ENCODE results near the genes AP3S2 and ZNF710.

DNA sequence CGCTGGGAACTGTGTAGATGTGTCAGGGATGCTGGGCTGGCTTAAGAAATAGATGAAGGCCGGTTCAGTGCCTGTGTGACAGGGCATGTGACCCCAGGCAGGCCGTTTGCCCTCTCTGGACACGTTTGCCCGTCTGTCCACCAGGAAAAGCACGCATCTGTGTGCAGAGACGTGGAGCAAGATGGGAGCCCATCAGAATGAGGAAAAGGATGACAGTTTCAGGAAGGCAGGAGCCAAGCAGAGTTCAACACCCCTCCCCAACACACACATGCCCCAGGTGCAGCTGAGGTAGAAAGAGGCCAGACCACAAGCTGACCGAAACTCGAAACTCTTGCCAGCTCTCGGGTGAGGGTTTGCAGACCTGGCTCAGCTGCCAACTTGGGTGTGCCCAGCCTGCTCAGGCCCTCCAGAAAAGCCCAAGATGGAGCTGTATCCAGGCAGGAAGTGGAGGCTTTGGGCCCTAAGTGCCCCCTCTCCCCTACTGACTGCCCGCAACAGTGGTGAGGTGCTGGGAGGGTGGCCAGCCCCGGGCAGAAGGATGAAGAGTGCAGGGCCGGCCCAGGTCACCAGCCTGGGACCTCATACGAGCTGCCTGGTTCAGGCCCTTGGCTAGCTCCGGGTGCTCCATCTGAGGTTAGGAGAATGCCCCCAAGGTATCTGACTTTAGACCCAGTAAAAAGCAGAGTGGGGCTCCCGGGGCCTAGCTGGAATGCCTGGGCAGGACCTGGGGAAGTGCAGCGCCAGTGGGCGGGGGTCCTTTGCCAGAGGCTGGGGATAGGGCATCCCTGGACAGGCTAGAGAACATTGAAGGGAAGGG lies 10.2 kb upstream of the MESP1 start:
- PRO-cap: no peak

DNA sequence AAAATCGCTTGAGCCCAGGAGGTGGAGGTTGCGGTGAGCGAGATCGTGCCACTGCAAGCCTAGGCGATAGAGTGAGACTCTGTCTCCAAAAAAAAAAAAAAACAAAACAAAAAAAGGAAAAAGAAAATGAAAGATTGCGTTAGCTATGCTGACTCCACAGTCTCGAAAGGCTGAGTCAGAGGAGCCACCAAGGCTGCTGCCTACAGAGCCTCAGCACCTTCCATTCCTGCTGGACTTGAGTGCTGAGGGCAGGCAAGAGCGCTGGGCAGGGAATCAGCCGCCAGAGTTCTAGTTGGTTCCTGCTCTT lies 5.7 kb downstream of the MESP2 start:
- PRO-cap: no peak

DNA sequence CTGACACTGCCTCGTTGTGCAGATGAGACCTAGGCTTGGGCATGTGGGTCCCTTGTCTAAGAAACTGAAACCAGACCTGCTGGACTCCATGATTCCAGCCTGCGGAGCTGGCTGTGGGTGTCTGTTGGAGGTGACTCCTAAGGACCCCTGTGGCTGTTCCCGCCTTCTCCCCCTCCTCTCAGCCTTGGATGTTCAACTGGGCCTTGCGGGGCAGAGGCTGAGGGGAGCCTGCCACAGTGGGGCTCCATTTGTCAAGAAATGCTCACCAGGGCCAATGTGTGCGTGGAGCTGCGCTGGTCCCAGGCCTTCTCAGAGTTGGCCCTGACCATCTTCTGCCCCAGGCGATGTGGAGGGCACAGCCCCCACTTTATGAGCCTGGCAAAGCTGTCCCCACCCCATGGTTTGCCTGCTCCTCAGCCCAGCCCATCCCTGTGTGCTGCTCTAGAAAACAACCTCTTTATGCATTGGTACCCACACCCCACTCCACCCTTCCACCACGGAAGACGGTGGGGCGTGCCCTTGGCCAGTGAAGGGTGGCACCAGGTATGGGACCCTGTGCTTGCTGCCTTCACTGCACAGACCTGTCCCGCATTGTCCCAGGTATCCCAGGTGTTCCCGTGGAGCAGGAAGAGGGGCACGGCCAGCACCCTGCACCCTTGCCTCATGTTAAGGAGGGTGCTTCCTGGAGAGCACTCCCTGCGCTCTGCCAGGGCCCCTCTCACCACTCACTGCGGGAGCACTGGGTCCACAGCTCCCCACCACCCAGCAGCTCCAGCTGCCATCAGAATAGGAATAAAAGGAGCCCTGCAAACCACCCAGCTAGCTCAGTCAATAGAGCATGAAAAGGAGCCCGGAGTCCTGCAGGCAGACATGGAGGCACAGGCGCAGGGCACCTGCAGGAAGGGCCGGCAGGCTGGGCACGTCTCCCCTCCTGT lies 8.0 kb downstream of the MESP2 start:
- PRO-cap: no peak

- PRO-cap: no peak
Measured at GRCh38 chr15:89836493-89837101, 21.9 kb upstream of the ANPEP start.

GRCh38 chr15:89857810-89858252 lies 36.0 kb downstream of the AP3S2 start:
- PRO-cap: no peak

GRCh38 chr15:89893503-89894626 lies at the start of gene AP3S2:
Gene AP3S2, minus strand, starts transcription at chr15:89893994.
- PRO-cap: bidirectional peak, plus-strand start at chr15:89894225, minus-strand start at chr15:89893994

- PRO-cap: bidirectional peak, plus-strand start at chr15:90001476, minus-strand start at chr15:90001376
Measured at GRCh38 chr15:90000991-90001562, at the start of gene ZNF710. Gene ZNF710, plus strand, starts transcription at chr15:90001324.

- PRO-cap: no peak
Measured at GRCh38 chr15:90031113-90031982, 30.2 kb downstream of the ZNF710 start.

GRCh38 chr15:90046764-90047501 lies 45.8 kb downstream of the ZNF710 start:
- PRO-cap: no peak

GRCh38 chr15:90063186-90064317 lies 38.7 kb downstream of the IDH2 start:
- PRO-cap: no peak

GRCh38 chr15:90095649-90096073 lies 6.6 kb downstream of the IDH2 start:
- PRO-cap: no peak

- PRO-cap: bidirectional peak, plus-strand start at chr15:90107037, minus-strand start at chr15:90106830
Measured at GRCh38 chr15:90106464-90107231, 4.4 kb upstream of the IDH2 start.

DNA sequence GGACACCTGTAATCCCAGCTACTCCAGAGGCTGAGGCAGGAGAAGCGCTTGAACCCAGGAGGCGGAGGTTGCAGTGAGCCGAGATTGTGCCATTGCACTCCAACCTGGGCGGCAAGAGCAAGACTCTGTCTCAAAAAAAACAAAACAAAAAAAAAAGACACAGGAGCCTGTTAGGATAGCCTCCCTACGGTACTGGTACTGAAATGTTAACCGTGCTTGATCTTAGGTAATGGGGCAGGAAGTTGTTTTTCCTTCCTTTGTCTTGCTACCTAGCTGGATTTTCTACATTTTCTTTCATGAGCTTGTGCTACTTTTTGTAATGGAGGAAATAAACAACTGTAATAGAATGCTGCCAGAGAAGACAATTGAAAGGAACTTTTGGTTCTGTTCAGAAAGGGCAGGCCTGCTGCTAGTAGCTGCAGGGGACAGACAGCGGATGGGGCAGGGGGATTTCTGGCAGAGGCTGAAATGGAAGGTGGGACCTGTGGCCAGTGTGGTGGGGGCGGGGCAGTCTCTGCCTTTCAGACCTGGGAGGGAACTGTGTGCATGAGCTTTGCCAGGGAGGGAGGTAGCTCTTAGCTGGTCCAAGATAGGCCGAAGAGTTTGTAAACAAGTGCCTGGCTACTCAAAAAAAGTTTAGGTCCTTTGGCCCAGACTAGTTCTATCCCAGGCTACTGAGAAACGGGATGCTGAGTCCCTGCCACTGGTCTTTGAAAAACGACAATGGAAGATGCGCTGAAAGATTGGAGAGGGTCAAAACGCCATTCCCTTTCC lies 49.0 kb upstream of the SEMA4B start:
- PRO-cap: no peak

DNA sequence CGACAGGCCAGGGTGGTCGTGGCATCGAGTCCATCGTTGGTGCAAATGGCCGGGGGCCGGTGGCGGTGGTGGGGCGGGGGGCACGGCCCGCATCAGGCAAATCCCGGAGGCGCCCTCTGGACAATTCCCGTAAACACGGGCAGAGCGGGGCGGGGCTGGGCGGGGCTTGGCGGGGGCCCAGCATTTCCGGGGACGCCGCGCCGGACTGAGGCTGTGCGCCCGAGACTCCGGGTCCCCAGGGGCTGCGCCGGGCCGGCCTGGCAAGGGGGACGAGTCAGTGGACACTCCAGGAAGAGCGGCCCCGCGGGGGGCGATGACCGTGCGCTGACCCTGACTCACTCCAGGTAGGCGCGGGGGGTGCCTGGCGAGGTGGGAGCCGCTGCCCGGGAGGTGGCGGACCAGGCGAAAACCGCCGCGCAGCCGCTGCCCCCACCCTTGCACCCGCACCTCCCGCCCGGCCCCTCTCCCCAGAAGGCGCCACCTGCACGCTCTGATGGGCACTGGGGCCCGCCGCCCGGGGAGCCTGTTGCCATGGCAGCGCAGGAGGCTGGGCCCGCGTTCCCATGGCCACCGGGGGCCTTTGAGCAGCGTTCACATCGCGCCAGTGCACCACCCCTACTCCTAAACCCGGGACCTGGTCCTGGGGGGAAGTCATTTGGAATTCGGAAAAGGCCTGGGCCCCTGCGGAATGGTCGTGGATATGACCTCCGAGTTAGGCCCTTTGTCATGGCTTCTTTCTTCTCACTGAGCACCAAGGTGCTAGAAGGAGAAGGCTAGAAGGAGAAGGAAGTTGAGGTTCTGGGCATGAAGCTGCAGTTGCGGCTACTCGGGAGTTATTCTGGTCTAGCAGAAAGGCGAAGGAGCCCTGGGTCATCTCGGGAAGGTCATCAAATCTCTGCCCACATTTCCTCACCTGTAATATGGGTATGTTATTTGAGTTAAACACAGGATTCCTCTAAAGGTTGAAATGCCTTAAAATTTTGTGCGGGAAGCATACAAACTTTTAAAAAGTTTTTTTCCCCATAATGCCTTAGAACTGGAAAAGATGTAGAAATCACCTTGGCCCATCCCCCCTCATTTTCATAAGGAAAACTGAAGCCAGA lies 16.0 kb upstream of the SEMA4B start:
- PRO-cap: bidirectional peak, plus-strand start at position 184 of the sequence, minus-strand start at position 103 of the sequence; bidirectional peak, plus-strand start at position 590 of the sequence, minus-strand start at position 492 of the sequence

- PRO-cap: no peak
Measured at GRCh38 chr15:90203898-90204320, 2.8 kb downstream of the SEMA4B start.

- PRO-cap: no peak
Measured at GRCh38 chr15:90214807-90215179, 13.7 kb downstream of the SEMA4B start.

- PRO-cap: no peak
Measured at GRCh38 chr15:90229290-90229748, 4.4 kb downstream of the CIB1 start.

DNA sequence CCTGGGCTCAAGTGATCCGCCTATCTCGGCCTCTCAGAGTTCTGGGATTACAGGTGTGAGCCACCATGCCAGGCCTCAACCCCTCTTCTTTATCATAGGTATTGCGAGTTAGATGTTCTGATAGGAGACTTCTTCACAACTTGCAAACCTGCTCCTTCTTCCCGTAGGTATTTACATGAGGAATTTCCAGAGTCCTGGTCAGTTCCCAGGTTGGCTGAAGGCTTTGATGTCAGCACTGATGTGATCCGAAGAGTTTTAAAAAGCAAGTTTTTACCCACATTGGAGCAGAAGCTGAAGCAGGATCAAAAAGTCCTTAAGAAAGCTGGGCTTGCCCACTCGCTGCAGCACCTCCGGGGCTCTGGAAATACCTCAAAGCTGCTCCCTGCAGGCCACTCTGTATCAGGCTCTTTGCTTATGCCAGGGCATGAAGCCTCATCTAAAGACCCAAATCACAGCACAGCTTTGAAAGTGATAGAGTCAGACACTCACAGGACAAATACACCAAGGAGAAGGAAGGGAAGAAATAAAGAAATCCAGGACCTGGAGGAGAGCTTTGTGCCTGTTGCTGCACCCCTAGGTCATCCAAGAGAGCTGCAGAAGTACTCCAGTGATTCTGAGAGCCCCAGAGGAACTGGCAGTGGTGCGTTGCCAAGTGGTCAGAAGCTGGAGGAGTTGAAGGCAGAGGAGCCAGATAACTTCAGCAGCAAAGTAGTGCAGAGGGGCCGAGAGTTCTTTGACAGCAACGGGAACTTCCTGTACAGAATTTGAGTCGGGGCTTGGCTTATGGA lies 5.7 kb downstream of the NGRN start:
- PRO-cap: no peak

DNA sequence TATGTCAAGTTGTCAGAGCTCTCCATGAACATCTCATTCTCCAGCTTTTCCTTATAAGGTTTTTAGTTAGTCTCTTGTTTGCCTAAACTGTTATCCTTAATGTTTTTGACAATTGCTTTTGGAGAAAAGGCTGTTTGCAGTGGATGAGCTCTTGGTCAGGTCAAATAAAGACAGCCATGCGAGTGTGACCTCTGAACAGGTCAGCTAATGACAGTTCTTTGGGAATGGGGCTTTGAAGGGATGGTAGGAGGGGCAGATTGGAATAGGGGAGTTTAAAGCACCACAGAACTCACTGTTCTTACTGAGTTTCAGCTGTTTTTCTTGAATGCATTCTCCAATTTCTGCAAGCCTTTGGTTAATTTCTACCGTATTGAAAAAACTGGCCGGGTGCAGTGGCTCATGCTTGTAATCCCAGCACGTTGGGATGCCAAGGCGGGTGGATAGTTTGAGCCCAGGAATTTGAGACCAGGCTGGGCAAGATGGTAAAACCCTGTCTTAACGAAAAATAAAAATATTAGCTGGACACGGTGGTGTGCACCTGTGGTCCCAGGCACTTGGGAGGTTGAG lies 69.3 kb upstream of the CRTC3 start:
- PRO-cap: no peak

- PRO-cap: no peak
Measured at GRCh38 chr15:90486764-90487234, 42.9 kb upstream of the CRTC3 start.